LHCN-M2 (cell line): ENCODE measurements around a stretch of chr18.

- RAMPAGE, long total RNA: no peak
Measured at GRCh38 chr18:22492129-22492460, 74.4 kb upstream of the CTAGE1 start.

GRCh38 chr18:22626802-22627071, 209.0 kb upstream of the CTAGE1 start:
- RAMPAGE, long total RNA: no peak

GRCh38 chr18:22872755-22873664, 60.1 kb upstream of the RBBP8 start:
- RAMPAGE, long total RNA: no peak

GRCh38 chr18:22975306-22975735, 42.2 kb downstream of the RBBP8 start:
- RAMPAGE, long total RNA: no peak

- RAMPAGE, long total RNA: no peak
Measured at GRCh38 chr18:23106528-23107114, 28.7 kb upstream of the CABLES1 start.

GRCh38 chr18:23159541-23159765, 24.2 kb downstream of the CABLES1 start:
- RAMPAGE, long total RNA: no peak

DNA sequence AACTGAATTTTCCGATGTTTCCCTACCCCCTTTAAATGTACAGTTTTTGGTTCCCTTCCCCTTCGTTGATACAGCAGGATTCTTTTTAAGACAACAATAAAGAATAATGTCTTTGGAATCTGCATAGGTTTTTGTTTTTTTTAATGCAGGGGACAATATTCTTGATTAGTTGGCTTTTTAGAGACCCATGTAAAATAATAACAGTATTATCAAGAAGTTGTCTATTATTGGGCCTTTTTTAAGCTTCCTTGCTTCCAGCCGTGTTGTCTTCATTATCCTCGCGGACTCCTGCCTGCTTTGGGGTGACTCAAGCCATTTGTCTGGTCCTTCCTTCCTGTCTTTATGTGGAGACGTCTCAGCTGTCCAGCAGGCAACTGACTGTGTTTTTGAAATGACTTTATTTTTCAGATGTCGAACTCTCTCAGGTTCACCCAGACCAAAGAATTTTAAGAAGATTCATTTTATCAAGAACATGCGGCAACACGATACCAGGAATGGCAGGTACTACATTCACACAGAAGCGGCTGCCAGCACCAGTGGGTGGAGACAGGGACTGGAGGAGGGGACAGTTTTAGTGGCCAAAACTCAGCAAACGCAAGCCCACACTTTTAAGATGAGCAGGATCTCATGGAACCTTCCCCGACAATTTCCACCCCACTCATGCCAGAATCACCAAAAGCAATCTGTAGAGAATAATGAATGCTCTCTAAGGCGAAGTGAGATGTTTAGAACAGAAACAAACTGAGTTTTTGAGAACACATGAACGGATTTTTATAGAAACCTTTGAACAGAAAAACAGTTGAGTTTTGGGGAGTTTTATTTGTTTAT, 59.0 kb downstream of the CABLES1 start:
- RAMPAGE, long total RNA: no peak

GRCh38 chr18:23227845-23229035, 93.0 kb downstream of the CABLES1 start:
- RAMPAGE, long total RNA: no peak

- RAMPAGE, long total RNA: no peak
Measured at GRCh38 chr18:23276366-23277096, 141.2 kb downstream of the CABLES1 start.

DNA sequence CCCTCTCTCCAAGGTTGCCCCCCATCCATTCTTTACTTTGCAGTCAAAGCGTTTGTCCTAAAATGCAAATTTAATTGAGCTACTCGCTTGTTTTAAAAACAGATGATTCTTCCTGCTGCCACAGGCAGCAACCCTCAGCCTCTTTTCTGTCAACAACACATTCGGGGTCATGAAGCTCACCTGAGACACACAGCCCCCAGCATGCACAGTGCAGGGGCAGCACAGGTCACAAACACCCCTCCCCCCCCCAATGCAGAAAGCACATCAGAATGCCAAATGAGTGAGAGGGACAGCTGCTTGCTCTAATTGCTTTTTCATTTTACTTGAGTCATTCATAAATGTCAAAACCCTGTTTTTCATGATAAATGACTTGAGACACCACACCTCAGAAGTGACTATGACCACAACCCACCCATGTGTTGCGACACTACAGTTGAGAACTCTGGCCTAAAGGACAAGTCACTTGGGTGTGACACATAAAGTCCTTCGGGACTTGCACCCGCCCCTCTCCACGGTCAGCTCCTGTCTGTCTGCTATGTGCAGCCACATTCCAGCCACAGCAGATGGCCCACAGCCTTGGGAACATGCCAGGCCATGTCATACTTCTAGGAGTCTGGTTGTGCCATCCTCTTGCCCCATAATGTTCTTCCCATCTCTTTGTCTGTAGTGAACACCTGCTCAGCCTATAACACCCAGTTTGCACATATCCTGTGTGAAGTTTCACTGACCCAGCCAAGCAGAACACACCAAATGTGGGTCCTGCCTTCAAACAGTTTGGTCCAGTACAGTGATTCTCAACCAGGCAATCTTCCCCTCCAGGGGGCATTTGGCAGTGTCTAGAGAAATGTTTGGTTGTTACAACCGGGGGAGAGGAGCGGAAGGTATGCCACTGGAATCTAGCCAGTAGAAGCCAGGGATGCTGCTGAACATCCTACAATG, 14.9 kb downstream of the TMEM241 start:
- RAMPAGE, long total RNA: no peak

GRCh38 chr18:23484988-23485610, 18.2 kb upstream of the RMC1 start:
- RAMPAGE, long total RNA: no peak

- RAMPAGE, long total RNA: no peak
Measured at GRCh38 chr18:23612350-23612916, 26.1 kb upstream of the NPC1 start.

DNA sequence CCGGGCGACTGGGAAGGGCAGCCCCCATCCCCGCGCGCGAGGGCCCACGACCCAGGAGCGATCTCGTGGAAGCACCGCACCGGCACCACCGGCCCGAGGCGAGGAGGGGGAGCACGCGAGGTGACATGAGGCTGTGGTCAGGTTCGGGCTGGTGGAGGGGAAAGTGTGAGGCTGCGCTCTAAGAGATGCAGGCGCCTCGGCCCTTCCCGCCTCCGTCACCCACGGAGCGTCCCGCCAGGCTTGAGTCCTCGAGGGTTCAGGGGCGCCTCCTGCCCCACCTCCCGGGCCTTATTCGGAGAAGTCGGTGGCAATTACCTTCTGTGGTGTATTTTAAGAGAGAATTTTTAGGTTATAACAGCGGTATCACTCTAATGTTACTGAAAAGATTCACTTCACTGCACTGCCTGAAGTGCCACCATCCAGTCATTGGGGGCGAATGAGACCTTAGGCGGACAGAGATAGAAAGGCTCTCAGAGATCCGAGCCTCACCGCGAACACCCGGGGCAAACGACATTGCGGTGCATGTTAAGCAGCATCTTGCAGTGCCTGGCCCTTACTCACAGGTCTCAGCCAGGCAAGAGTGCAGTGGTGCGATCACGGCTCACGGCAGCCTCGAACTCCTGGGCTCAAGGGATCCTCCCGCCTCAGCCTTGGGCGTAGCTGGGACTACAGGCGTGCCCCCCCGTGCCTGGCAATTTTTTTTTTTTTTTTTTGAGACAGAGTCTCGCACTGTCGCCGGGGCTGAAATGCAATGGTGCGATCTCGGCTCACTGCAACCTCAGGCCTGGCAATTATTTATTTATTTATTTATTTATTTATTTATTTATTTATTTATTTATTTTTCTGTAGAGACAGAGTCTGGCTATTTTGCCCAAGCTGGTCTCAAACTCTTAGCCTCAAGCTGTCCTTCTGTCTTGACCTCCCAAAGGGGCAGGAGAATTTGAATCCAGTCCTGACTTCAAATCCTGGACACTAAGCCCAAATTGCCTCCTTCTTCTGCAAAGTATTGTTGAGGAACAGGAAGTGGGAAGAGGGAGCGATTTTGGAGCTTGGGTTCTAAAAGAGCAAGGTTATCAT, 1.2 kb downstream of the LAMA3 start:
- RAMPAGE, long total RNA: no peak

DNA sequence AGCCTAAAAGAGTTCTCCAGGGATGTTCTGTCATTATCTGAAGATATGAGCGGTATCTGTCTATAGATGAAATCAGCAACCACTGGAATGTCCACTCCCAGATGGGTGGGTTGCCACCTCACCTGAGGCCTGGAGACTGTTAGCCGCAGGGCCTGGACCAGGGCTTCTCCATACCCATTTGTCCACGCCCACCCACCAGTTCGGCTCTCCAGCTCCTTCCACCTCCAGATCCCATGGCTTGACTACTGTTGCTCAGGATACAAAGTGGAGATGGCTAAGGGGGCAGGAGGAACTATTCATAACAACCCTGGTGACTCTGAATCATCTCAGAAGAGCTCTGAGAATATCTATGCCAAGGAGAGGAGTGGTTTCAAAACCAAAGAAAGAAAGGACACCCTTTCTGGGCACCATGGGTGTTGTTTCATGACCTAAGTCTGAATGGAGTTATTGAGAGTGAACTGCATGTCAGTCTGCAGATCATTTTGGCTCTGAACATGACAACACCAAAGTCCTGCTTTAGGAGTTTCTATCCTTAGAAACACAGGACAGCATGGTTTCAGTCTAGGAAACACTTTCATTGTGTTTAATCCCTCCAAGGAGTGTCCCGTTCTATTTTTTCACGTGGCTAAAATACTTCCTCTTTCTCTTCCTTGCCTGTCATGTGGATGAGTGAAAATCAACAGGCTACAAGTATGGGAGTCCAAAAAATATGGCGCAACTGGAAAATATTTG, 145.9 kb downstream of the LAMA3 start:
- RAMPAGE, long total RNA: no peak

- RAMPAGE, long total RNA: no peak
Measured at GRCh38 chr18:23881625-23882116, 132.9 kb upstream of the TTC39C start.

DNA sequence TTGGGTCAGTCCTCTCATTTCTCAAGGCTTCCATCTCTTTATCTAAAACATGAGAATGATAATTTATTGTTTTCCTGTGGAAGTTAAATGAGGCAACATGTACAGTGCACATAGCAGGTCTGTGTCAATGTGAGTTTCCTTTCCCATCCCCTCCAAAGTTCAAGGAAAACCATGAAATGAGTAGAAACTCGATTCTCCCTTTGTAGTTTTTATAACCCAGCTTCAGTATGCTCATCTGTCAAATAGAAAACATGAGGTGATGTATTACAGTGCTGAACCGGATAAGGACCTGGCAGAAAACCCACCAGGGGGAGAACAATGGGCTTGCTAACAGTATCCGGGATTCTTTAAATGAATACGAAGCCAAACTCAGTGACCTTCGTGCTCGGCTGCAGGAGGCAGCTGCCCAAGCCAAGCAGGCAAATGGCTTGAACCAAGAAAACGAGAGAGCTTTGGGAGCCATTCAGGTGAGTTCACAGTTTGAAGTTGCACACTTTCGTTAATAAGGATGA, 113.6 kb upstream of the TTC39C start:
- RAMPAGE, long total RNA: no peak

DNA sequence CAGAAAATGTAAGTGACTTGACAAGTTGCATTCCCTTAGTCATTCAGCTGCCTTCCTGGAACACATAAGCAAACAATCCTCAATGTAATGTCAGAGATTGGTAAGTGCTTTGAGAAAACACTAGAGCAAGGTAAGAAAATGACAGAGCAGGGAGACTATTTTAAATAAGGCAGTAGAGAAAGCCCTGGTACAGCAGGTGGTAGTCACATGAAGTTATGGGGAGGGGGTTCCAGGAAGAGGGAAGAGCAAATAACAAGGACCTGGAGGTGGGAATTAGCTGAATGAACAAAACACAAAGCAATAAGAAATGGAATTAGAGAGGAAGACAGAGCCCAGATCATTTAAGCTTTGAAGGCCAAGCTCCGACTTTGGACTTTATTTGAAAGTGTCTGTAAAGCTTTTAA, 70.1 kb upstream of the TTC39C start:
- RAMPAGE, long total RNA: no peak

GRCh38 chr18:24000623-24001081, 13.9 kb upstream of the TTC39C start:
- RAMPAGE, long total RNA: no peak

GRCh38 chr18:24113542-24114768, 24.9 kb upstream of the CABYR start:
- RAMPAGE, long total RNA: no peak

DNA sequence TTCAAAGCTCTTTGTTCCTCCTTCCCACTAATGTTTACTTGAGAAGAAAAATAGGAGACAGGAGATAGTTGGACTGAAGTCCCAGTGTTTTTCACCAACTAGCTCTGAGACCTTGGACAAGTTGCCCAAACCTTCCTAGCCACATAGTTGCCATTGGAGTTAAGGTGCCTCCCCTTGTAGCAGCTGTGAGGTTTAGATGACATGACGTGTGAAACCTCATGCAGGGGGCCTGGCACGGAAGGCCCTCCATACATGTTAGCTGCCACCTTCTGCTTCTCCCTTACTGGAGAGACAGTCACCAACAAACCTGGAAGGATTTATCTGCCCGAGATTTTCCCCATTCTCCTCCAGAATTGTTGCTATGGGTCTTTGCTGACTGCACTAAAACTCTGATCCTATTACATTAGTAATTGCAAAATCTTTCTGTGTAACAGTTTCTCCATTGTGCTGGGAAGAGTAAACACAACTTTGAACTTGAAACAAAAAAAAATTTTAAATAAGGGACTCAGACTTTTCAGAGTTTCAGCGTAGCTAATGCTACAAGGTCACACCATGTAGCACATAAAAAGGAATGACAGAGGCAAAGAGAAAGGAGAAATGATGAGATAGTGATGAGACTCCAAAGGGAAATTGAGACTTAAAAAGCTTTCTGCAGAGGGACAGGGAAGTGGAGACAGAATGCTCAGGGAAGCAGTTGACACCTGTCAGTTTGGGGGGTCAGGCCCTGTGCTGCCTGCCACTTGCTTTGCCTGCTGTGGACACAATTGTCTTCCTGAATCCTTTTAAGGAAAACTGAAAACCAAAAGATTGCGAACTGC, 23.7 kb upstream of the CABYR start:
- RAMPAGE, long total RNA: no peak